CD14-positive monocyte (primary cell): Measurements from ENCODE around the genes DNA2, KIFBP, TACR2 and TSPAN15.

DNA sequence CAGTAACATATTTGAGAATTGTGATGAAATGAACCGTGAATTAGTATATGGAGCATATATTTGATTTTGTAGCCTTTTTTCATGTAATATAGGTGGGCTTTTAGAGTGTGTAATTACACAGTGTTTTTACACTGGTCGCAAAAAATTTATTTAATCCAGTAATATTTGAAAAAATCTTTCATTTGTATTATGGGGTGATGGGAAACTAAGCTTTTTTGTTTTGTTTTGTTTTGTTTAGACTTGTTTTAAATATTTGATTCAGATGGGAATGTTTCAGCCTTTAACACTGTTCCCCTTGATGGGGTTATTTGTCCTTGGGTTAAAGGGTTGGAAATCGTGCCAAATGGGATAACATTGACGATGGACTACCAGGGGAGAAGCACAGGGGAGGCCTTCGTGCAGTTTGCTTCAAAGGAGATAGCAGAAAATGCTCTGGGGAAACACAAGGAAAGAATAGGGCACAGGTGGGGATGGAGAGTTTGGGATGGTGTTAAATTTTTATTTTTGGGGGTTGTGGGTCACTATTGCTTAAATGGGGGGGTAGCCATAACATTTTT lies 4.9 kb upstream of the PBLD start:
- CAGE, long polyA plus RNA, result no peak

- CAGE, long polyA plus RNA, result no peak
Measured at GRCh38 chr10:68344898-68345607, 12.3 kb upstream of the PBLD start.

DNA sequence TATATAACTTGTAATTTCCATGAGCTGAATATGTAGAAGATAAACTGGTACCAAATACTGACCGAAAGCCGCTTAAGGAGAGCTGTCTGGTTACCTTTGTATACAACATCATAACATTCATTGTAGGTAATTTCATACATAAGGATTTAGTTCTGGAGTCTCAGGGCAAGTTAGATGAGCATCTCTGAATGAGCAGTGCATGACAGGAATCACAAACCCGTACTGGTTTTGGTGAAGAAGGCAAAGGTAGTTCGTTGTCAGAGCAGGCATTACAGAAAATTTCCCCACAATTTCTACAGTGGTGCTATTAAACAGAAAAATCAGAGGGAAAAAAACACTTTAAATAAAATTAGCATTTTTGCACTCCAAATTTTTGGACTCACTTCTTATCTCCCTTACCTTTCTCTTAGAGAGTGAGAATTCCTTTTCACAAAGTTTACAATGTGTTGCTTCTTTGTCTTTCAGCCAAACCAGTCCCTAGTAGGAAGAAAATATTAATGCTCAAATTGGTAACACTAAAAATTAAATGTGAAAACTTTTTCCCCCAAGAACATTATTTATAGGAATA lies 13.0 kb upstream of the PBLD start:
- CAGE, long polyA plus RNA, result no peak

DNA sequence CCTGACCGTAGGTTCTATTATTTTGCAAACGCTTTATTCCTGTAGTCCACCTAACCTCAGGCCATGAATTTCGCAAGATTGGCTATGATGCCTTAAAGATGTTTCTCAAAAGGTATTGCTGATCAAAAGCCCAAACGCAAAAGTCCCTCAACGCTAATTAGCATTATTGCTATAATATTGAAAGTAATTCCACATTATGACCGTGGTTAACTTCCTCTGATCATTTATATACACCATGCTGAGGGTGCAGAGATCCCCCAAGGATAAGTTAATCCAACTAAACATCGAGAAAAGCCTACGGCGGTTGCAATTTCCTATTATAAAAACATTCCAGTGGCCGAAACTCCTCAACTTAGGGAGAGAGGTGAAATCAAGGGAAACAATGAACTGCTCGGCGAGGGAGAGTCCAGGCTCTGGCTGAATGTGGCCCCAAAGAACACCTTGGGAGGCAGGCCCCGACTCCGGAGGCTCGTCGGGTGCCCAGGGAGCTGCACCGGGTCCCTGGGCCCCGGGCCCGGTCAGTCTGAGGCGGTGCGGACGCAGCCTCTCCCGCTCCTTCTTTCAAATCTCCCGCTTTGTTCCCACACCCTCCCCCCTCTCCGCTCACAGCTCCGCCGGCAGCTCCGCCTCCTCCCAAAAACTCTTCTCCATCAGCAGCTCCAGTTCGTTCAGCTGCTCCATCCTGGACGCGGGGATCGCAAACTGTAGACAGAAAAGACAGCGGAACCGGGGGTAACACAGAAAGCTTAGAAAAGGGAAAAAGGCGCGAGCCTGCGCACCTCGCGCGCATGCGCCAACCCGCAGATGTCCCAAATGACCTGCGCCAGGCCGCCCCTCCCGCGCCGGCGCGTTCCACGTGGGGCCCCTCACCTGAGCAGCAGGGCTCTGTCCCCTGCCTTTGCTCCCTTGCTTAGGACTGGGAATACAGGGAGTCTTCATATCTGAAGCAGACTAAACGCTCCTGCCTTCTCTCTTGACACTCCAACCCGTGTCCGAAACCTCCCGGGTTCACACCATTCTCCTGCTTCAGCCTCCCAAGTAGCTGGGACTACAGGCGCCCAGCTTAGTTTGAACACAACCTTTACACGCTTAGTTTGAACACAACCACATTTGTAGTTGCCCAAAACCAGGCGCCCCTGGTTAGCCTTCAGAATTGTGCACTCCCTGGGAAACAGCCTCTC lies at the start of gene DNA2:
Gene DNA2, minus strand, starts transcription at position 790 of the 1,181 bp plus-strand sequence.
- CAGE, long polyA plus RNA, result no peak

- CAGE, long polyA plus RNA, result no peak
Measured at GRCh38 chr10:68560936-68561253, 758 bp downstream of the TET1 start.

- CAGE, long polyA plus RNA, result no peak
Measured at GRCh38 chr10:68562570-68562929, 2.4 kb downstream of the TET1 start.

- CAGE, long polyA plus RNA, result no peak
Measured at GRCh38 chr10:68988419-68989469, at the start of gene KIFBP. KIFBP (plus strand) TSS chr10:68988803.

GRCh38 chr10:69048967-69049166 lies 39.0 kb upstream of the SRGN start:
- CAGE, long polyA plus RNA, result no peak

- CAGE, long polyA plus RNA, result no peak
Measured at GRCh38 chr10:69180787-69181512, 916 bp downstream of the SUPV3L1 start.

DNA sequence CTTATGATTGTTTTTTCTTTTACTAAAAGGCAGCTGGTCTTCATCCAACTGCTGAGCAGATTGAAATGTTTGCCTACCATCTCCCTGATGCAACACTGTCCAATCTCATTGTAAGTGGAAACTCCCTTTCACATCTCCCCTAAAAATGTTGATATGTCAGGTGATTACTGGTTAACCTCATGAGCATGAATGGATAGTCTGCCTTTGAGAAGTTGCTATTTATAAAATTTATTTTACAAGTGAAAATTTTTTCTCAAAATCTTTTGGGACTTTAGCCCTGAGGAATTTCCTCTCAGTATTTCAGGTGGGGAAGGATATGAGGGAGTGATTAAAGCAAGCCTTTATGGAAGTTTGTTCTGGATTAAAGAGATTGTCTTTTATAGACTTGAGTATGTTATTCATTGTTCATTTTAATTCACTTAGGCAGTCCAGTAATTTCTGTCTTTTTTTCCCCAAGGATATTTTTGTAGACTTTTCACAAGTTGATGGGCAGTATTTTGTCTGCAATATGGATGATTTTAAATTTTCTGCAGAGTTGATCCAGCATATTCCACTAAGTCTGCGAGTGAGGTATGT lies 17.6 kb upstream of the HKDC1 start:
- CAGE, long polyA plus RNA, result no peak

GRCh38 chr10:69222232-69223101 lies 2.3 kb downstream of the HKDC1 start:
- CAGE, long polyA plus RNA, result no peak

DNA sequence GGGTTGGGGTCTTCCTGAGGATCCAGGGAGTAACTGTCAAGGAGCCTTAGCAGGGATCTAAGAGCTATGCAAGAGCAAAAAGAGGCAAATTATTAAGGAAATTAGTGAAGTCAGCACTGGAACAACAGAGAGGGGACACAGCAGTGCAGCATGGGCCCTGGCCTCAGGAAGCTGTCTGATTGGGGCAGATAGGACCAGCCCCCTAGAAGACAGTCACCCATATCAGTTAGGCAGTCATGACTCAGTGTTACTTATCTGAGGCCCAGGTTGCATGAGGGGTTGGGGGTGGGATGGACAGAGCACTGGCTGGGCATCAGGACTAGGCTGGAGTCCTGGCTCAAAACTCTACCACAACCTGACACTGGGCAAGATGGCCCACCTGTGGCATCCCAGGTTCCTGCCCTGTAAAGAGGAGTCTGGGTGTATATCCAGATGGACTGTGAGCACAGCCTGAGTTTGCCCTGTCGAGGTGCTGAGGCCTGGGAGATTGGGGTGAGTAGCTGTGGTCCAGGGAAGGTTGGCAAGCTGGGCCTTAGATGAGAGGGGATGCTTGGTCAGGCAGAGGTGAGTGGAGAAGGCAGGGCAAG lies 3.0 kb upstream of the HK1 start:
- CAGE, long polyA plus RNA, result no peak

DNA sequence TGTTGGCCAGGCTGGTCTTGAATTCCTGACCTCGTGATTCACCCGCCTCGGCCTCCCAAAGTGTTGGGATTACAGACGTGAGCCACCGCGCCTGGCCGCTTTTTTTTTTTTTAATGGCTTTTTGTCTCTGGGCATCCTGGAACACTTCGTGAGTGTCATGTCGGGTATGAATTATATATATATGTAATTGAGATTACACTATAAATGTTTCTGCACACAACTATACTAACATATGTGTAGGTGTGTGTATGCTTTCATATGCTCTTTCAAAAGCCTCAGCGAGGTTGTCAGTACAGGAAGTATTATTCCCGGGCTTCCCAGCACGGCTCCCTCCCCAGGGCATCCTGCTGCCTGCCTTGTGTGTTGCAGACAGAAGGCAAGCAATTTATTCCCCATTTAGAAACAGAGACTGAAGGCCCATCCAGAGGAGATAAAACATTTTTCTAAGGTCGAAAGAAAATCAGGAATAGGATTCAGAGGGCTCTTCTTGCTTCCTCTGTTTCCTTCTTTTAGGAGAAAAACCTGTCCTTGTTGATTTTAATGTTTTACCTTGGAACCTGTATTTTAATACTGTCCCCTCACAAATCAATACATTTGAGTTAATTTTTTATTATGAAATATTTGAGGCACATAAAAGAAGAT lies 7.5 kb downstream of the HK1 start:
- CAGE, long polyA plus RNA, result no peak

- CAGE, long polyA plus RNA, result no peak
Measured at GRCh38 chr10:69343582-69344176, 25.0 kb downstream of the HK1 start.

GRCh38 chr10:69360805-69361594 lies 42.4 kb downstream of the HK1 start:
- CAGE, long polyA plus RNA, result no peak

GRCh38 chr10:69377573-69378673 lies 38.8 kb downstream of the TACR2 start:
- CAGE, long polyA plus RNA, result no peak

GRCh38 chr10:69416268-69417283 lies at the start of gene TACR2:
TACR2 (minus strand) TSS chr10:69416918.
- CAGE, long polyA plus RNA, result no peak

DNA sequence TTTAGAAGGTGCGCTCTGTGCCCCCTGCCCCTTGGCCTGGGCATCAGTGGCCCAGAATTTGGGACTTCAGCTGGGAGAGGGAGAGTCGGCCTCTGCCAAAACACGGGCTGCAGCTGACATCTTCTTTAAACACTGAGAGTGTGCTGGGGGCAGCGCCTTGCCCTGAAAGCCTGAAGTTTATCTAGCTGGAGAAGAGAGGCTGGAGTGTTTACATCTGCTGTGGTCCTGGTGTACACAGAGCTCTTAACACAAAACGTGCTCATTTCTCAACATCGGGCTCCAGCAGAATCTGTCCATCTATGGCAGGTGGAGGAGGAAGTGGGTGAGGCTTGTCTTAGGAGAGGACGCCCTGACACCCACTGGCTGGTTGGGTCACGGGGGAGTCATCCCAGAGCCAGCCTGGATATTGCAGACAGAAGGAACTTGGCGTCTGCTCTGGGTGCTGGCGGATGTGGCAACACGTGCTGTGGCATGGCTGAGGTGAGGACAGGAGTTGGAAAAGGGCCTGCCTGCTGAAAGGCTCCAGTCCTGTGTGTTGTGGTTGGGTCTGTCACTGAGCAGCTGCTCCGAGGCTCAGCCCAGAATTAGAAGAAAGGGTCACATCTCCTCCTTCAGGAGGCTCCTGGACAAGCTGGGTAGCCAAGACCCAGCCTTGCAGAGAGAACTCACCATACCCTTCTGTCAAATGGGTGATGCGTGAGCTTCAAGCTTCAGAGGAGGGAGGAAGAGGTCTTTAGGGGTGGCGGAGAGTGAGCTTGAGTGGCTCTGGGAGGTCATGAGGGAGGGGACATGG lies 5.2 kb upstream of the TACR2 start:
- CAGE, long polyA plus RNA, result no peak

- CAGE, long polyA plus RNA, result no peak
Measured at GRCh38 chr10:69451147-69452356, at the start of gene TSPAN15. TSPAN15 (plus strand) TSS chr10:69451465.

DNA sequence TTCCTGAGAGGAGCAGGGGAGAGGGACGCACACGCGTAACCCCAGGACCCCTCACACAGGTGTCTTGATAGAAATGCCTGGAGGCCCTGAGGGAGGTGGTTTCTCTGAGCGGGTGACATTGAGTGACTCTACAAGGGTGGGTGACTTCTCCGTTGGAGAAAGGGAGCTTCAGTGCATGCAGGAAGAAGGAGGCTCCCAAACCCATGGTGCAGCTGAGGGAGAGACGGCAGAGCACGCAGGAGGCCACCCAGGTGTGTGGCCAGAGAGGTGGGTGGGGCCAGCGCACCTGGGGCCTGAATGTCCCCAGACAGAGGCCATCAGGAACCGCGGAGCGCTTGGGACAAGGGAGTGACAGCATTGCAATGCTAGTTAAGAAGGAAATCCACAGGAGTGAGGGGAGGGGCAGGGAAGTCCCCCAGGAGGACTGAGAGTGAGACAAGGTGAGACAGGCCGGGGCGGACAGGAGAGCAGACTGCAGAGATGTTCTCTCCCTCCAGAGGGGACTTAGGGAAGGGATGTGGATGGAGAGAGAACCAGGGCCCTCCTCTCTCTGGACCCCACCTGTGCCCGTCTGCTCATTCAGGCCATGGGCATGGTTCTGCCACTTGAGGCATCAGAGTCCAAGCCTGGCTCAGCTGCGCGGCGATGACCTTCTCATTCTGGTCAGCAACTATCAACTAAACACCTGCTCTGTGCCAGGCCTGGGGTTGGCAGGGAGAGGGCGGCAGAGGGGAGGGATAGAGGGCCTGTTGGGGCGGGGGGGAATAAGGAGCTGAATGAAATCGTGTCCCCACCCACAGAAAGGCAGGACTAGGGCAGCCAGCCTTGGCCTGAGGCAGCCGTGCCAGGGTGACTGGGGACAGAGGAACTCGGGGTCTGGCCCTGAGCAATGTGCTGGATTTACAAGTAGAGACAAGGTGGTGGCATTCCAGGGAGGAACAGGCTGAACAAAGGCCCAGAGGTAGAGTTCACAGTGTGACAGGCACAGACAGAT lies 69.4 kb upstream of the COL13A1 start:
- CAGE, long polyA plus RNA, result no peak